Measurements from ENCODE around the gene RNF138.

DNA sequence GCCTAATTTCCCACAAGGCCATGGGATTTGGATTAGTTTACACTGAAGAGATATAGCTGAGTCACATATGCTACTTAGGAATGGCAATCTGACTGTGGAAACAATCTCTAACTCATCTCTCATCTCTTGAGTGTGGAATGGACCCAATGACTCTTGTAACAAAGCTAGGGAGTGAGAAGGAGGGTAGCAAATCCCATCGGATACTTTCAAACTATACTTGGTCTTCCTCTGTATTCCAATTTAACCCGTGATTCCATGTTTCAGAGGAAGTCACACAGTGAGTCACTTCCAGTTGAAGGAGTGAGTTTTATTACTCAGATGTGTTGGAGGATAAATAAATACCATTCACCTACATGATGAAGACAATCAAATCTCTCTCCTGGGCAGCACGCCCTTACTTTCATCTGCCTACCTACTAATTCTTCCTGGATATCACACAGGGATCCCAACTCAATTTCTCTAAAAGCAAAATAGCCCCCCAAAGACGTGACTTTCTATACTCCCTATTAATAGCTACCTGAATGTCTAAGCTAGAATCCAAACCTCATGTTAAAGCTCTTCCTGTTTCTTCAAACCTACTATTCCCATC, 5.0 kb downstream of the B4GALT6 start:
- PRO-cap: no peak

DNA sequence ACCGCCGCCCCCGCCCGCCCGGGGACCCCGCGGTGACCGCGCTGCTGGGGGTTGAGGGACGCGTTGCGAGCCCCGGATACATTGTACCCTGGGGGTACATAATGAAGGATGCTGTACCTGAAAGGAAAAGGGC, 1.1 kb upstream of the B4GALT6 start:
- PRO-cap: no peak

GRCh38 chr18:31941903-31942259, 1.0 kb downstream of the TRAPPC8 start:
- PRO-cap: no peak

GRCh38 chr18:31982948-31983591, 35.6 kb upstream of the RNF125 start:
- PRO-cap: no peak

DNA sequence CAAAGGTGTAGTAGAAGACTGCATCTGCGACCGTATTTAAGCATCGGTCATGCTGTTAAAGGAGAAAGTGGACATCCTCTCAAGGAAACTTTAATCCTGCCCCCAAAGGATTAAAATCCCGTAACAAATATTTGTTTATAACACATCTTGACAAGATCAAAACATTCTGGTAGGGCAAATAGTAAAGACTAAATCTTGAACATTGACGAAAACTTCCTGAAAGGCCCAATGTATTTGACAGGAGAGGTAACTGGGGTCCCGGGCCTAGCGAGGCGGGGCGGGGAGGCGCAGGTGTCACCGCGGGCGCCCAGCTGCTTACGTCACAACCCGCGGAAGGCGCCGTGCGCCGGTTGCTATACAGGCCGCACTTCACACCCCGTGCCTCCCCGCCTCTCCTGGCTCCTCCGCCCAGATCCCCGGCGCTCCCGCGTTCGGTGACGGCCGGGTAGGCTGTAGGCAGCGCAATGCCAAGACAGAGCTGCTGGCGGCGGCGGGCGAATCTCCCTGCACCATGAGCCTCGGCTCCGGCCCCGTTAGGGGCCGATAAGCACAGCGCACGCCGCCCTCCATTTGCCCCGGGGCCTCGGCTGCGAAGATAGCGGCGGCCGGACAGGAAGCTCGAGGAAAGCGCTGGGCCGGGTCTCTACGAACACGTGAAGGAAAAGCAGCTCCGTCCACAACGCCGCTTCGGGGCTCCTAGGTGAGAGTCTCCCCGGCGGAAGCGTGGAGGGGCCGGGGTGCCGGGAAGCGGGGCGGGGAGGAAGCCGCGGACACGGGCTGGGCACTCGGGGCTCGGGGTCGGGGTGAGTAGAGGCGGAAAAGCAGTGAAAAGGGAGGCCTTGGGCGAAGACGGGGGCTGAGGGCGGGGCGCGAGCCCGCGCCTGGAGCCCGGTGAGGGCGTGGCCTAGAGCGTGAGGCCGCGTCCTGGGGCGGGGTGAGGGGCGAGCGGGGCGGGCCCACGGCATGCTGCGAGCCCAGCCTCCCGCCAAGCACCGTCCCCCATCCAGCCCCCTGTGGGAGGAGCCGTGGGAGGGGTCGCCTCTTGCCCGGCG, at the start of gene RNF138:
TSS of gene RNF138 (plus strand) at position 339 of the 1,052 bp plus-strand sequence.
- PRO-cap: unidirectional peak, plus-strand start at position 320 of the sequence; bidirectional peak, plus-strand start outside the sequence, minus-strand start at position 858 of the sequence

DNA sequence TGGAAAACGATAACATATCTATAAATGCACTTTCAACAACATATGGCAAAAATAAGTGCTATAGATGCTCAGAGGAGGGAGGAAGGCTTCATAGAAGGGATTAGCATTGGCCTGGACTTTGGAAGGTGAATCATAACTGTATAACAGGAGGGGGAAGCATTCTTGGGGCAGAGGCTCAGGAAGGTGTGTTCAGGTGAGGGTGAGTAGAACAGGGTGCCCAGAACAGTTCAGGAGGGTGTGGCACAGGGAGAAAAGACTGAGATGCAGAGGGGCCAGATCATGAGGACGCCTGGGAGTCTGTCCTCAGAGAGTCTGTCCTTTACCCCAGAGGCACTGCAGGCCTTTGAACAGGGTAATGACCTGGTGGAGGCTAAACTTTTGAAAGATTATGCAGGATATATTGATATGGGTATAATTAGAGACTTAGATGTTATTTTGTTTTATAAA, 29.3 kb upstream of the MEP1B start:
- PRO-cap: no peak

DNA sequence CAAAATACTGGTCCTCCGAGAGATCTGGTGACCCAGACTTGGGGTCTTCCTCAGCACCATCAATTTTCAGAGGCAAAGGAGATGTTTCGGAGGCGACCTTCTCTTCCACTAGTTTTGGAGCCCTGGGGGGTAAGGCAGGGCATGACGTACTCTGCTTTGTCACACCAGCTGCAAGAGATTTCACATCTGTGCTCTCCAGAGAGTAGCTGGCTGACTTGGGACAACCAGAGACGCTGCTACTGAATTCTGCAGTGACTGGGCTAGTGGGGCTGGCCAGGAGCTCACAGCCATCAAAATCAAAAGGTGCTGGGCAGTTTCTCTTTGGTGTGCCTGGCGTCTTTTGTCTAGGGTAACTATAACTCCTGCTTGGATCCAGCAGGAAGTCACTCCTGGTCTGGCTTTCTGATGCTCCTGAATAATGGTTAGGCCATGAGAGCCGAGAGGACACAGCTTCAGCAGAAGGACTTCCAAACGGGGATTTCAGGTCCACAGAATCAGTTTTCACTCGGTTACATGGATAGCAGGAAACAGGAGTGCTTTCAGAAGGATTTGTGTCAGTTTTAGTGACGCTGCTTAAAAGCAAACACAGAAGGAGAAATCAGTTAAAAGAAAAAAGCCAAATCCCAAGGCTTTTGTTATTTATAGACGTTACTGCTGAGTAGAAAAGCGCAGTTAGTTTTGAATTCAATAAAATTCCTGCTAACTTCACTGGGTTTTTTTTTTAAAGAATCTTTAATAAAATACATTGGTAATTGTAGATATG, 78.5 kb downstream of the MEP1B start:
- PRO-cap: no peak

GRCh38 chr18:32321289-32322103, 131.7 kb downstream of the MEP1B start:
- PRO-cap: no peak

DNA sequence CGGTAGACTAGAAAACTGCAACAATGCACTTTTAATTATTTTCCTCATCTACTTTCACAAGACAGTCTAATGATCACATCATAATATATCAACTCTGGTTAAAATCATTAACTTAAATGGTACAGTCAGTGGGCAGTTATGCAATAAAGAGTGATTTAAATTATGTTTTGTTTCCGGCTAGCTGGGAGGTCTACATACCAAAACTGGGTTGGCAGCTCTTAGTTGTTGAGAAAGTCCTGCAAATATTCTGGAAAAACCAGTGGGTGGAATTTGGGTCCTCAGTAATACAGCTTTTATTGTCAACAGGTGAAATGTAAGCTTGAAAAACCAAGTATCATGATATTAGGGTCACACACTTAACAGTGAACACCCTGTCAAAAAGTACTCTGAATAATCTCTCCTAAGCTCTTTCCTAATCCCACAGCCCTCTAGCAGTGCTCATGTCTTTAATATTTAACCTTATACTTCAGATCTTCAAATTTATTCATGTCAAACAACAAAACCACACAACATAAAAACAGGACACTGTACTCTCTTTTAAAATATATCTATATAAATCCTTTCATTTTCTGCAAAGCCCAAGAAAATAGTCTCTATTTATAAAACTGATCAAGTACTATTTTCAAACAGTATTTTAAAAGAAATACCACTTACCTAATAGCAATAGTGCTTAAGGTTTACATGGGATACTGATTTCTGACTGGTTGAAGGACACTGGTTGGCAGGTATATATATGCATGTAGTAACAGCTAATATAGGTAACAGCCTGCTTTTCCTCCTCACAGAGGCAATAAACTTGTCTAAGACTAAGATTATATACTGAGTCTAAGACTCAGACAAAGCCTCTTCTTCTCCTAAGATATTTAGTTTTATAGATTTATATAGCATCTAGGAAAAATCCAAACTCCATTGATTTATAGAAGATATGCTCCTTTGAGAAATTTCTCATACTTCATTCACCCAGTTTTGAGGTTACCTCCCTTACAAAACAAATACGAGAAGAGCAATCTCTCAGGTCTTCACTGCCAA, 103.8 kb downstream of the GAREM1 start:
- PRO-cap: no peak

GRCh38 chr18:32378596-32379276, 91.9 kb downstream of the GAREM1 start:
- PRO-cap: no peak

- PRO-cap: no peak
Observed at GRCh38 chr18:32381547-32382383, 88.9 kb downstream of the GAREM1 start.

GRCh38 chr18:32730482-32731214, 42.2 kb downstream of the KLHL14 start:
- PRO-cap: no peak

DNA sequence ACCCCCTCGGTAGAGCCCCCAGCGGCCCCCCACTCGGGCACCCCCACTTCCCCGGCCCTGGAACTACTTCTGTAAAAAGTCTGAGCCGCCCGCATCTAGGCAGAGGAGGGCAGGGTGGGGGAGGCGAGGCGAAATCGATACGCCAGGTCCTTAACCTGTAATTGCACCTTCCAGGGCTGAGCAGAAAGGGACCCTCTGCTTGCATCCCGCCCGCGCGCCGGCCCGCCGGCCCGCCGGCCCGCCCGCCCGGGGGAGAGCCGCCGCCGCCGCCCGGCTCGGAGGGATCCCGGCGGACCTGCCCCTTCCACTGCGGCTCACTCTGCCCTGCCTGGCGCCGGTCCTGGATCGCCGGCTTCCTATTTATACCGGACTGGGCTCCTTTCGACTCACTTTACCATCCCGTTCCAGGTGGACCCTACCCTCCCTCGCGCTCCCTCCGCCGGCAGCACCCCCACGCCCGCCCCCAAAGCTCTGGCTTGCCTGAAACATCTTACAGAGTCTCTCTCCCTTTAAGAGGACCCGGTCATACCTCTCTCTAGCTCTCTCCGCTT, 868 bp downstream of the KLHL14 start:
- PRO-cap: no peak

- PRO-cap: no peak
Observed at GRCh38 chr18:33533013-33533351, 45.0 kb upstream of the ASXL3 start.

DNA sequence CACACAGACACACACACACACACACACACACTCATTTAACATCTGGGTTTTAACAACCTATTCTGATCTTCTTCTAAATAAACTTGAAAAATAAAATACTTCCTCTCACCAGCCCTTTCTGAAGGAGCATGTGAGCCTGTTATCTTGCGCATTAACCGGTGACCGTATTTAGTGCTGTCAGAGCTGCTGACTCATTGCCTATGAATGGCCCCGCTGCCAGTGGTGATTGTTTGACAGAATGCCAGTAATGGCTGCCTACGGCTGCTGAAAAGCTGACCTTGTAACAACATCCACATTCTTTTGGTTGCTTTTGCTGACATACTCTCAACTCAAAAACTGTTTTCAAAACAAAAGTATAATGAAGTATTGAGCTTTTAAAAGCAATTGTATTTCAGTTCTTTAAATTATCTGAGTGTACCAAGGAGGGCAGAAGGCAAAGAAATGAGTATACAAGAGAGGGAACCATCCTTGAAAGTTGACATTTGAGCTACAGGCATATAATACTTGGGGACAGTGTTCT, 50.4 kb upstream of the DTNA start:
- PRO-cap: no peak

DNA sequence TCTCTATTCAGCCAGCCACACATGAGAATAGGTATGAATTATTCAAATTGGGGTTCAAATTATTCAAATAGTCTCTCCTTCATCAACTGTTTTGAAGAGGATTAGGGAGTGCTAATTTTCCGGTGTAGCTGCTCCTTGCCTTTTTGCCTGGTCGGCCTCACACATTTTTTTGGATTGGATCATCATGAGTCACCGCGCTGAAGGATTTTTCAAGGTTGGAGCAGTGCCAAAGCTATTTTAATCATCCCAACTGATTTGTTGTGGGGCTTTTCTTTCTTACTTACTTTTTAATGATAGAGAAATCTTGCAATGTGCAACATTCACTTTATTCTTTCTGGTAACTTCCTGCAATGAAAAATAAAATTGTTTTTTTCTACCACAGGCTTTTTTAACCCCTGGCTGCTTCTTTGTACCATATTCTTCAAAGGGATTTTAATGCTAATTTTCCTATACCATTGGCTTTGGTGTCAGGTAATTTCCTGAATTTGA, 2.4 kb upstream of the DTNA start:
- PRO-cap: no peak

DNA sequence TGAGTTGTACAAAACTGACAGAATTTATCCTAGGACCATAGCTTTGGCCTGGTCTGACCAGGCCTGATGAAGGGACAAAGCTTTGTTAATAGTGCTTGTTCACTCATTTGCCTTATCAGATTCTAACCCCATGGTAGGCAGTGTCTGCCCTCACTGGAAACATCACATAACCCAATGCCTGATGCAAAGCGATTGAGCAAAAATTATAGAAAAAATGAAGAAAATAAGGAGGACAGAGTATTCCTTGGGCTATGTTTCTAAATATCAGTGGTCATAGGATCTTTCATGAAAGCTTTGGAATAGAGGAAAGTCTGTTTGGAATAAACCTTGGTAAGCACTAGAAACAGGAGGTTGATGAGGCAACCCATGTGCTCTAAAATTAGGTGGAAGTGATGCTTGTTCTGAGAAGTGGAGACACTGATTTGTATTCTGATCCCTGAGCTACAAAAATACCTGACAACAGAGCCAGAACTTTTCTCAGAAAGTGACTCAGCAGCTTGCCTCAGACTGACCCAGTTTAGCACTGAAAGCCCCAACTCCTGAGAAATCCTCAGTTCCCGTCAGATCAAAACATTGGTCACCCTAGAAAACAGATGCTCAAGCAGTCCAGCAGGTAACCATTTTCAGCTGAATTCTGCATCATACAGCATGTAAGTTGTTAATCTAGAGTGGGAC, 131.4 kb upstream of the MAPRE2 start:
- PRO-cap: no peak

DNA sequence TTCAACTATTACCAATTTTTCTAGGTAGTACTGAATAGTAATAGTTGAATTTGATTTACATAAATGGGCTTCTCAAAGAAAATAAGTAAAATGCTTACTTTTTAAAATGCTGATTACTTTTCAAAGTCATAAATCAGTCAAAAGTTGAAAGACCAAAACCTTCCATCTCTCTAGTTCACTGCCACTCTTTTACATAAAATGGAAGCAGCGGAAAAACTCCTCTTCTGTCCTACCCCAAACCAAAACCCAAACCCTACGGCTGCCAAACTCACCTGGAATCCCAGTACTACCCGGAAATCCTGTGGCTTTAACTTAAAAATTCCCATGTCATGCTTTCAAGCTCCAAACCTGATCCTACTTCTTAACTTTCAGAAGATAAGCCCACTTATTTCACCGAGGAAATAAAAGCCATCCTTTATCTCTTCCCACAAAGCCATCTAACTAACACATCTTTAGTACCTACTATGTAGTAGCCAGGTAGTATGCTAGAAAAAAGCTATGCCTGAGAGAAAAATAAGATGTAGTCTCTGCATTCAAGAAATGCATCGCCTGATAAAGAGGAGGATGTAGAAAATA, 81.1 kb upstream of the MAPRE2 start:
- PRO-cap: no peak

DNA sequence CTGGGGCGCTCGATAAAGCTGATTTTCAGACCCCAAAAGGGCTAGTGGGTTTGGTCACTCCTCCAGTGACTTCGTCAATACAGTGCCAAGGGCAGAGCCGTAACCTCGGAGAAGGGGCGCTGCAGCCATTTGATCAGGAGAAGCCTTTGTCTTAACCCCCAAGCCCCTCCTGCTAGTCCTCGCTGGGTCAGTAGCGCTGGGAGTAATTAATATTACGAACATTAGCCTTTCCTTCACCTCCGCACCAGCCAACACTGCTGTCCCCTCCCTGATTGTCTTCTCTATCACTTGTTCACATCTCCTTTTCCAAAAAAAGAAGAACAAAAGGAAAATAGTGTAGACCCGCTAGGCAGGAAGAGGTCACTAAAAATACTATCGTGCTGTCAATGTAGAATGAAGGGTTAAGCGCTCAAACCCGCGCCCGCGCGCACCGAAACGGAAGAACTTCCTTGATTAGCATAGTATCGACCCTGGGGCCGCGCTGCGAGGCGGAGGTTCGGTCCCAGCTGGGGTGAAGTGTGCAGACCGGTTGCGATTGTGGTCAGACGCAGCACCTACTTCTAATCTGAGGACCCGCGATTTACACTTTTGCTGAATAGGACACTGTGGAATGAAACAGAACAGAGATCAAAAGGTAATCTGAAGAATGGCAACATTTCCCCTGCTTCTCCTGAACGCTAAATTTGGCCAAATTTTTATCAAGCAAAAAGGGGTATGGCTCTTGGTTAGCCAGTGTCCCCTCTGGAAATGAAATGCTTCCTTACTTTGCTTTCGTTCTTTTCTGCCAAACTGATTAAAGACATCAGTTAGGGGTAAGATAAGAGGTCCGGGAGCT, 63.1 kb upstream of the MAPRE2 start:
- PRO-cap: unidirectional peak, plus-strand start at position 523 of the sequence

DNA sequence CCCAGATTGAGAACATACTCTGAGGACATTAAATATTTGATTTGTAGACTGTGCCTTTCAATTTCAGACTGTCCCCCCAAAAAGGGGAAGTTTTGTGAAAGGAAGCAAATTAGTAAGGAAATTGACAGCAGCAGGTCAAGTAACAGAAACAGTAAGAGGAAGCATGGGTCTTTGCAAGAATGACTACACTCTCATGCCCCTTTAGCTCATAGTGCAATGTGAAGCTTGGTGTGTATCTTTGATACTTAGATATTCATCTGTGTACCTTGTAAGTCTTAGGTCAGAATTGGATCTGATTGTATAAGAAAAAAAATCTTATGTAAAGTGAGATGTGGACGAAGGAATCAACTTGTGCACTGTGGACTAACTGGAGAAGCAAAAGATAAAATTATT, 2.1 kb upstream of the MAPRE2 start:
- PRO-cap: no peak